Uterus (tissue), 7 donors: ENCODE results near the gene BPNT1.

GRCh38 chr1:218349918-218350467 lies 4.9 kb downstream of the TGFB2 start:
- PRO-cap, 4 experiments, result no peak in any of the 4 experiments
- RAMPAGE, long total RNA, 2 experiments, result no peak in any of the 2 experiments
- RRBS, result no CpG with 5 or more reads among the region's 10 CpGs

- PRO-cap, 4 experiments, result no peak in any of the 4 experiments
- RAMPAGE, long total RNA, 2 experiments, result no peak in any of the 2 experiments
- RRBS, result no CpG with 5 or more reads among the region's 2 CpGs
Measured at GRCh38 chr1:218421733-218422079, 76.6 kb downstream of the TGFB2 start.

DNA sequence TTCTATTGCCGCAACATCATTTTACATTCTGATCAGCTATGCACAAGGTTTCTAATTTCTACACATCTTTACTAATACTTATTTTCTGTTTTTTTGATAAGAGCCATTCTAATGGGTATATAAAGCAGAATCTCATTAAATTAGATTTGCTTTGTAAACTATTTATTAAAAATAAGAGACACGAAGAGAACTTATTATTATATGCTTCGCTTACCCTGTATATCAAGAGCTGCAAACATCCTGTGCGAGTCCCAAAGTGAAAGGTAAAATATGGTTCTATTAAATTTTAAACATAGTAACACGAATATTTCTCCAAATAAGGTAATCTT lies 458 bp upstream of the LYPLAL1 start:
- PRO-cap, 4 experiments, result no peak in any of the 4 experiments
- RAMPAGE, long total RNA, 2 experiments, result no peak in any of the 2 experiments
- RRBS, result no CpG with 5 or more reads among the region's 5 CpGs

DNA sequence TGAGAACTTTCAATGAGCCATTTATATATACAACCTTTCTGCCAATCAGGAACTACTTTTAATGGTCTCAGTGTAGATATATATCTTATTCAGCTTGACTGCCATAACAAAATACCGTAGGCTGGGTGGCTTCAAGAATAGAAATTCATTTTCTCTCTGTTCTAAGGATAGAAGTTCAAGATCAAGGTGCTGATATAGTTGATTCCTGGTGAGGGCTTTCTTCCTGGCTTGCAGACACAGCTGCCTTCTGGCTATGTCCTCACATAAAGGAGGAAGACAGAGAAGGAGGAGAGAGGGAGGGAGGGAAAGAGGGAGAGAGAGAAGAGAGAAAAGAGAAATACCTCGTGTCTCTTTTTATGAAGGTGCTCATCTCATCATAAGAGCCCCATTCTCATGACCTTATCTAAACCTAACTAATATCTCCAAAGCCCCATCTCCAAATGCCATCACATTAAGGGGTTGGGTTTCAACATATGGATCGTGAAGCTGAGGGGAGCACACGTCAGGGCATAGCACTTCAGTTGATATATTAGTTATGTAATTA lies 209.0 kb downstream of the ZC3H11B start:
- PRO-cap, 4 experiments, result peak in 1 of 4 experiments; most common plus-strand start position 273 of the sequence (in 1)
- RAMPAGE, long total RNA, 2 experiments, result no peak in any of the 2 experiments
- RRBS, result no CpG with 5 or more reads among the region's 4 CpGs

- PRO-cap, 4 experiments, result peak in 4 of 4 experiments; most common plus-strand start chr1:220089991 (in 1); most common minus-strand start chr1:220089788 (in 3)
- RAMPAGE, long total RNA, 2 experiments, result start-site peak on the minus strand in 1 of 2 experiments, at chr1:220089782-220089826 at its widest, 103 reads per replicate
- RRBS, result no CpG with 5 or more reads among the region's 25 CpGs
Measured at GRCh38 chr1:220089604-220090194, at the start of gene BPNT1. Gene BPNT1, minus strand, starts transcription at chr1:220089788.

GRCh38 chr1:220219999-220220520 lies 52.2 kb downstream of the RAB3GAP2 start:
- PRO-cap, 4 experiments, result no peak in any of the 4 experiments
- RAMPAGE, long total RNA, 2 experiments, result no peak in any of the 2 experiments
- RRBS, result no CpG with 5 or more reads among the region's 12 CpGs

GRCh38 chr1:220618272-220618924 lies 71.8 kb upstream of the C1orf115 start:
- PRO-cap, 4 experiments, result no peak in any of the 4 experiments
- RAMPAGE, long total RNA, 2 experiments, result start-site peak on the plus strand in 1 of 2 experiments, at chr1:220618355-220618686 at its widest, 7 reads per replicate
- RRBS, result no CpG with 5 or more reads among the region's 8 CpGs

- PRO-cap, 4 experiments, result no peak in any of the 4 experiments
- RAMPAGE, long total RNA, 2 experiments, result no peak in any of the 2 experiments
- RRBS, result 14% methylated on average over 13 of the region's 28 CpGs
Measured at GRCh38 chr1:220785850-220786640, 668 bp upstream of the MTARC1 start.

GRCh38 chr1:220803958-220804360 lies 17.2 kb downstream of the MTARC1 start:
- PRO-cap, 4 experiments, result no peak in any of the 4 experiments
- RAMPAGE, long total RNA, 2 experiments, result no peak in any of the 2 experiments
- RRBS, result no CpG with 5 or more reads among the region's 5 CpGs

DNA sequence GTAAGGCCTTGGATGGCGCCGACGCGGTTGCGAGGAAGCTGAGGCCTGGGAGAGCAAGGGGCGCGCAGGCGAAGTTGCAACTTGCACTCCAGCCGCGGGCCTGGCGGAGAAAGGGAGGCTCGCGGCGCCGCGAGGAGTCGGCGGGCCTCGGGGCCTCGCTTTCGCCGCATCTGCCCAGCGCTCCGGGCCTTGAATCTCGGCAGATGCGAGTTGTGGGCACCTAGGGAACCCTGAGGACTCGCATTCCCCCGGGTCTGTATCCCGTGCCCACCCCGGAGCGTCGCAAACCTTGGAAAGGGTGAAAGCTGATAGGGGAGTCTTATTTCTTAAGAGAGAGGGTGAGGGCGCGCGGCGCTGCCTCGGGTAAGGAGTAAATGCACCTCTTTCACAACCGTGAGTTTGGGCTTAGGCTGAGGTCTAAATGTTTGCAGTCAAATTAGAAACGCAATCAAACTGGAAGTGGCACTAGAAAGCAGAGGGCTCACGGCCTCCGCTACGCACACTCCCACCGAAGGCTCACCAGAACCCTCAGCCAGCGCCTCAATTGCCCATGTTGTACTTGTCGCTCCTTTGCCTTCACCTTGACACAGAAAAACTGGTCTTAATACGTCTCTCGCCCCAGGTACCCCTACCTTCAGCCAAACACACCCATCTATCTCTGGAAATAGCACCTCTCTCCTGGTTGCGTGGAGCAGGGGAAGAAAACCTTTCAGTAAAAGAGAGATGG lies 1.9 kb upstream of the HLX start:
- PRO-cap, 4 experiments, result peak in 1 of 4 experiments; most common plus-strand start position 137 of the sequence (in 1)
- RAMPAGE, long total RNA, 2 experiments, result no peak in any of the 2 experiments
- RRBS, result 28% methylated on average over 5 of the region's 48 CpGs

DNA sequence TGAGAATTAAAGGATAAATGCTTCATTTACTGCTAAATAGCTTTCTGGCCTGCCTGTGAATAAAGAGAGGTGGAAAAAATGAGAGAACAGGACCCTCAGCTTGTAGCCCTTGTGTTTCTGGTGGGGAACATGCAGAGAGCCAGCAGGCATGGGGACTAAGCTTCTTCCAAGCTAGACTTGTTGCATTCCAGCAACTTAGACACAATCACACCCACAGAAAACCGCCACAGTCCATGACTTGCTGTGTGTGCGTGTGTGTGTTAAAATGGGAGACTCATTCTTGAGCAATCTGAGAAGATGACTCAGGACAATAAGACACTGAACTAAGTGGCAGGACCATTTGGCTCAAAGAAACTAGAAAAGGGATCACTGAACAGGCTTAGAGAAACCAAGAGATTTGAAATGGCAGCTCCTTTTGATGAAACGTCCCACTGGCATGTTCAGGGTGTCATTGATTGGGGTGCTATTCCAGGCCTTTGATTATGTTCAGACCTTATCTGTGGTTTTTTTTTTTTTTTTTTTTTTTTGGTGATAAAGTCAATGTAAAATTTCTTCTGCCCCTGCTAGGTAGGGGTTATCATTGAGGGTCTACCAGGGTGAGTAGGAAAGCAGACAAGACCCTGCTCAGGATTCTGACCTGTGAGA lies 78.0 kb downstream of the HLX start:
- PRO-cap, 4 experiments, result peak in 1 of 4 experiments; most common plus-strand start position 348 of the sequence (in 1); most common minus-strand start position 203 of the sequence (in 1)
- RAMPAGE, long total RNA, 2 experiments, result no peak in any of the 2 experiments
- RRBS, result no CpG with 5 or more reads among the region's 3 CpGs

GRCh38 chr1:221273740-221274131 lies 394.5 kb downstream of the HLX start:
- PRO-cap, 4 experiments, result no peak in any of the 4 experiments
- RAMPAGE, long total RNA, 2 experiments, result no peak in any of the 2 experiments
- RRBS, result no CpG with 5 or more reads among the region's 3 CpGs

- PRO-cap, 4 experiments, result no peak in any of the 4 experiments
- RAMPAGE, long total RNA, 2 experiments, result no peak in any of the 2 experiments
- RRBS, result no CpG with 5 or more reads among the region's 1 CpG
Measured at GRCh38 chr1:221316354-221316780, 425.5 kb downstream of the DUSP10 start.

- PRO-cap, 4 experiments, result no peak in any of the 4 experiments
- RAMPAGE, long total RNA, 2 experiments, result no peak in any of the 2 experiments
- RRBS, result no CpG with 5 or more reads among the region's 4 CpGs
Measured at GRCh38 chr1:221543495-221543890, 198.4 kb downstream of the DUSP10 start.

DNA sequence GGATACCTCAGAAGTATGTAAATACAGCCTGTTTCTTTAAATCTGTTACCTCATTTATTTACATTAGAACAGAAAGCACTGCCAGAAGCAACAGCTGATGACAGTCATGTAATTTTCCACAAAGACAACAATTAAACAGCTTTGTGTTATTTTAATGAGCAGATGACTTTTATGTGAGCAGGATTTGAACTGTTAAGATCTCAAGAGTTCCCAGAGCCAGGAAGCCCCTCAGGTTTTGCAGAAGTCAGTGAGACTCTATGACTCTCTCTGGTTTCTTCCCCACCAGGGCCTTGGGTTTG lies 26.3 kb downstream of the DUSP10 start:
- PRO-cap, 4 experiments, result no peak in any of the 4 experiments
- RAMPAGE, long total RNA, 2 experiments, result no peak in any of the 2 experiments

DNA sequence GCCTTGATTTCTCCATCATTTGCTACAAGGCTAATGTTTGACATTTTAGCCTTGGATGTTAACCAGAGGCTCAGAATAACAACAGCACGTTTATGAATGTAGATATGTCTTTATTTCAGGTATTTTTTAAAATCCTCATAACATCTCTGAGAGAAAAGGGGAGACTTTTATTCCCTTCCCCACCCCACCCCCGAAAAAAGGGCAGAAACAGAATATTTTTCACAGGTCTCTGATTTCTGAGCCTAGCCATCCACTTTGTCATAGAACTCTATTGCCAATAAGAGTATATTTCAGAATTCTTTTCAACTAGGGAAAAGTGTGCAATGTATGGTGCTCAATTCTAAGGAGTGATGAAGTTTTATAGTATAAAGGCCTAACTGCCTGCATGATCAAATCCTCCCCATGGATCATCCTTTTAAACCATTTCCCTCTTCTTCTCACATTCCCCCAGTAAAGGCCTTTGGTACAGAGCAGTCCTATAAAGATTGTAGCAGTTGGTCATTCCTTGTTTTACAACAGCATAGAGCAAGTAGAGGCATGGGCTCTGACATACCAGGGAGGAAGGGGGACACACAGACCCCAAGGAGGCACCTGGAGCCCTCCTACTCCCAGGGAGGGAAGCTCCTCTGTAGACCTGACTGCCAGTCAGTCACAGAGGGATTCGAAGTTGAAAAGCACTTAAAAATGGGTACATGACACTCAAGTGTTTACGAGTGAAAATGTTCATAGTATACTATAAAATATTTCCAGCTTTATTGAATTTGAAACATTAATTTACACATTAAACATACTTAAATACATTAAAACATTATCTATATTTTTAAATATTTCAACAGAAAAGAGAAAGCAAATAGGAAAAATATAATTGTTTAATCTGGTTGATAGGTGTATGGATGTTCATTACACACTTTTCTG lies 6.9 kb downstream of the DUSP10 start:
- PRO-cap, 4 experiments, result no peak in any of the 4 experiments
- RAMPAGE, long total RNA, 2 experiments, result no peak in any of the 2 experiments
- RRBS, result no CpG with 5 or more reads among the region's 4 CpGs

- PRO-cap, 4 experiments, result no peak in any of the 4 experiments
- RAMPAGE, long total RNA, 2 experiments, result no peak in any of the 2 experiments
- RRBS, result no CpG with 5 or more reads among the region's 3 CpGs
Measured at GRCh38 chr1:221794202-221794926, 52.5 kb upstream of the DUSP10 start.

GRCh38 chr1:222618351-222618833 lies 495 bp downstream of the MIA3 start:
- PRO-cap, 4 experiments, result peak in 1 of 4 experiments; most common minus-strand start chr1:222618471 (in 1)
- RAMPAGE, long total RNA, 2 experiments, result no peak in any of the 2 experiments
- RRBS, result 2% methylated on average over 14 of the region's 37 CpGs

GRCh38 chr1:222618834-222619349 lies 995 bp downstream of the MIA3 start:
- PRO-cap, 4 experiments, result no peak in any of the 4 experiments
- RAMPAGE, long total RNA, 2 experiments, result no peak in any of the 2 experiments
- RRBS, result no CpG with 5 or more reads among the region's 19 CpGs

DNA sequence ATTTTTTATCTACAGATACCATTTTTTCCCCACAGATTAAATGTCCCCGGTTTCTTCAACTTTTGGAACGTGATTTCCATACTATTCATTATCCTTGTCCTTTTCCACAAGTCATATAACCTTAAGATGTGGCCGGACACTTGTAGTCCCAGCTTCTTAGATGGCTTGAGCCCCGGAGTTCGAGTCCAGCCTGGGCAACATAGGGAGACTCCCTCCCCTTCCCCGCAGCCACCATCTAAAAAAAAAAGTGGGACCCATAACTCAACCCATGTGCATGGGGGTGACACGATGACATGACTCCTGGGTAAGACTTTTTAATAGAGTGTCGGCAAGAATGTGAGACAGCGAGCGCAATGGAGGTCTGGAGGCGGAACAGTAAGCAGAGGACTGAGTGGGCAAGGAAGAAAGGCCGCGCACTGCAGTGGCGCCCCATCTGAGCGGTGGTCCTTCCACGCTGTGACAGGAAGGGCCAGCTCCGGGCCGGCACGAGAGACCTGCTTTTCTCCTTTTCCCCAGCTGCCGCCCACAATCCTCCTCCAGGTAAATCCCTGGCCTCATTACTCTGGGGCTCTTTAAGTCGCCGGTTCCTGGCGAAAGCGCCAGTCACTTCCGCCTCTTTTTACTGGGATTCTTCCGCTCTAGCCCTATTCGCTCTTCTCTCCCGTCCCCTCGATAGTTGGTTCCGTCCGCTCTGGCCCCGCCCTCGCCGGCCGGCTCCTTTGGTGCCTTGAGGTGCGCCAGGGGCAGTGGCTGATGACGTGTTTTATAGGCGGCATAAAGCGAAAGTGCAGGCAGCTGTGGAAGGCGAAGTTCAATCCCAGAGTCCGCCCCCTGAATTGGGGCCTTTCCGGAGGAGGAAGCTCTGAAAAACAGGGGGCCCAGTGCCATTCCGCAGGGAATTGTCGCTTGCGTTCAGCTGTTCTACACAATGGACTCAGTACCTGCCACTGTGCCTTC lies 25.9 kb downstream of the MIA3 start:
- PRO-cap, 4 experiments, result peak in 4 of 4 experiments; most common plus-strand start position 782 of the sequence (in 4); most common minus-strand start position 621 of the sequence (in 3)
- RAMPAGE, long total RNA, 2 experiments, result no peak in any of the 2 experiments
- RRBS, result 16% methylated on average over 6 of the region's 45 CpGs